RPMI7951 (cell line): ENCODE data around the gene CELA1.

DNA sequence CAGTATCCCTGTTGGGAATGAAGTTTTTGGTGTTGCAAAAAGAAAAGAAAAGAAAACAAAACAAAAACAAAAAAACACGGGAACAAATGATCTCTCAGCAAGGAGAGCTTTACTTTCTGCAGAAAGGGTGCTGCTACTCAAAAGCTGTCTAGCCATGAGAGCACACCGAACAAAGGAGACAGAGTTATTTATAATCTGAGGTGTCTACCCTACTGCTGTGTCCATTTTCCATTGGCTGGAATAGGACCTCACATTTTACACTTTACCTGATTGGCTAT, 2.9 kb upstream of the CERS5 start:
- RAMPAGE, long total RNA: no peak

DNA sequence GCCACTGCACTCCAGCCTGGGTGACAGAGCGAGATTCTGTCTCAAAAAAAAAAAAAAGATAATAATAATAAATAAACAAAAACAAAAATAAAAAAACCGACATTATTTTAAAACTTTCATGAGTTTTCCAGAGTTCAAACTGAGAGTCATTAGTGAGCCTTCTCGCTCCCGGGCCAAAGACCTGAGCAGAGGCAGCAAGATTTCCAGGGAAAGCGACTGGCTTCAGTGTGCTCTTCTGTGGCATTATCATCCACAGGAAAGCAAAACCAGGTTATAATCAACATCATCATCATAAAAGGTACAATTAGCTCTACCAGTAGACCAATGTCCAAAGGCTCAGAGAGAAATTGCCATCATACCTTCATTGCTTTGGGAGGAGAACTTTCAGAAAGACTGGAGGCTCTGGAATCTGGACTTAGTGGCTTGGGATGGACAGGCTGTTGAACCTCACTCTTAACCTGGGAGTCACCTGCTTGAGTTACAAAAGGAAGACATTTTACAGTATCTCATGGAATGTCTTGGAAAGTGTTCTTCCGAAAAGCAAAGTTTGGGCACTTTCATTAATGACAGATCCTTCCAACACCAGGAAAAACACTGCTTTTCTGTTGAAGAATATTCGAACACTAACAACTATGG, 25.0 kb upstream of the CERS5 start:
- RAMPAGE, long total RNA: no peak

DNA sequence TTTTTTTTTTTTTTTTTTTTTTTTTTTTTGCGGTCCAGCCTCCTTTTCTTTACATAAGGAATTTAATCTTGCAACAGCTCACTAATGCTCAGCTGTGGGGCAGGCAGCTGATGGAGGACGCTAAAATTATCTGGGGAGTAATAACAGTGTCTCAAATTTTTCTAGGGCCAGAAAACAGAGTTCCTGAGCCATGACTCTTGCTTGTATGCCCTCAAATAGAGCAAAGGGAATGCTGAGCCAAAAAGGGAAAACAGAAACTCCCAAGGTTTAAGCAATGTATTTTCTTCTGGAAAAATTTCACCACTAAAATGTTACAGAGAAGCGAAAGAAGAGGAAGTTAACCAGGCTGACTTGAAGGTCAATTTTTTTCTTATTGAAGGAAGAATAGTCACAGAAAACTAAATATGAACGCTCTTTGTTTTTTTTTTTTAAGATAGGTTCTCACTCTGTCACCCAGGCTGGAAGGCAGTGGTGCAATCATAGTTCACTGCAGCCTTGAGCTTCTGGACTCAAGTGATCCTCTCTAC, 41.3 kb downstream of the LIMA1 start:
- RAMPAGE, long total RNA: no peak

- RAMPAGE, long total RNA: no peak
Measured at GRCh38 chr12:50277138-50277868, 6.0 kb downstream of the LIMA1 start.

GRCh38 chr12:50475502-50475987, 29.2 kb upstream of the DIP2B start:
- RAMPAGE, long total RNA: no peak

- RAMPAGE, long total RNA: no peak
Measured at GRCh38 chr12:50621954-50622195, 117.1 kb downstream of the DIP2B start.

- RAMPAGE, long total RNA: no peak
Measured at GRCh38 chr12:50625130-50625431, 120.3 kb downstream of the DIP2B start.

GRCh38 chr12:50923731-50924195, 1.1 kb upstream of the METTL7A start:
- RAMPAGE, long total RNA: no peak

- RAMPAGE, long total RNA: no peak
Measured at GRCh38 chr12:50933623-50934099, 8.8 kb downstream of the METTL7A start.

- RAMPAGE, long total RNA: no peak
Measured at GRCh38 chr12:51023375-51024061, 2.7 kb downstream of the SLC11A2 start.

GRCh38 chr12:51240523-51241768, 2.3 kb downstream of the DAZAP2 start:
- RAMPAGE, long total RNA: no peak

DNA sequence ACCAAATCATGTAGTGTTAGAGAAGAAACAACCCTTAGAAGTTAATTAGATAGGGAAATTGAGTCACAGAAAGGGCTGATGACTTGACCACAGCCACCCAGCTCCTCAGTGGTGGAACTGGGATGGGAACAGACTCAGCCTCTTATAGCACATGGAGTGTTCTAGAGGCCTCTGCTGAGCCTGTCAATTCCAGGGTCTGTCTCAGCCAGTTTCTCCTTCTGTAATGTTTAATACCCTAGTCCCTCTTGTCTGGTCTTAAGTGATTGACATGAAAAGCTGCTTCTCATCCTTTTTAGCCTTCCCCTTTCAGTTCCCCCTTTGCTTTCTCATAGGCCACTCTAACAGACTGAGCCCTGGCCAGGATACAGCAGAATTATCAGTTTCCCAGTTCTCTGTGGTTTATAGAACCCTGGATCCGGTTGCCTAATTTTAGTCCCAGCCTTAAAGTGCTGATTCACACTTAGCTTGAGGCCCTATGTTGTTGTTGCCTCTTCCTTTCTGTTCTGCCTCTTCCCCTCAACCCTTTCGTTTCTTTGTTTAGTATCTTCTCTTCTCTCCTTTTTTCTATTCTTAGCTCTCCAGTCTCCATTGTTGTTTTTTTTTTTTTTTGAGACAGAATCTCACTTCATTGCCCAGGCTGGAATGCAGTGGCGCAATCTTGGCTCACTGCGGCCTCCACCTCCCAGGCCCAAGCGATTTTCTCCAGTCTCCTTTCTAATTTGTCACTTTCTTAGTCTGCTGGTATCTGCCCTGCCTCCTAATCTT, 2.8 kb upstream of the BIN2 start:
- RAMPAGE, long total RNA: no peak

- RAMPAGE, long total RNA: no peak
Measured at GRCh38 chr12:51334824-51335410, 10.9 kb upstream of the BIN2 start.

- RAMPAGE, long total RNA: no peak
Measured at GRCh38 chr12:51346443-51347051, at the start of gene CELA1. TSS of gene CELA1 (minus strand) at chr12:51346679.

- RAMPAGE, long total RNA: no peak
Measured at GRCh38 chr12:51368515-51369651, 22.3 kb downstream of the GALNT6 start.

- RAMPAGE, long total RNA: no peak
Measured at GRCh38 chr12:51381145-51381696, 10.0 kb downstream of the GALNT6 start.

GRCh38 chr12:51399724-51400247, 8.6 kb upstream of the GALNT6 start:
- RAMPAGE, long total RNA: no peak

DNA sequence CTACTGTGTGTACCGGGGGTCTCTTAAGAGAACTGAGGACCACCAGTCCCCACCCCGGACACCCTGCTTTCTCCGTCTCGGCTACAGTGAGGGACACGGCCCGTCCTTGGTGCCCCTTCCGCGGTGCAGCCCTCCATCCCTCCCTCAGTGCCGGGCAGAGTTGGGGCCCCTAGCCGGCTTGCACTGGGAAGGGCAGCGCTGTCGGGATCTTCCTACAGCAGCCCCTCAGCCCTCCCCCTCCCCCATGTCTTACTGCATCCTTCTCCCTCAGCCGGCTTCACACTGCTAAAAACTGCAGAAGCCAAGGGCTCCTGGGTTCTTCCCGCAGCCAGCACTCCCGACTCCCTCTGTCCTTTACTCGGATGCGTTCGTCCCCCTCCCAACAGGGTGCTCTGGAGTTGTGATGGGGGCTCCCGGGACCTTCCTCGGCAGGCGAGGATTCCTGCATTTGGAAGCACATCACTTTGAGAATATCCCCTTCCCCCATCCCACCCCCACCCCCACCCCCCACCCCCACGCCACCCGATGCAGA, 592 bp downstream of the SCN8A start:
- RAMPAGE, long total RNA: no peak

- RAMPAGE, long total RNA: no peak
Measured at GRCh38 chr12:51847773-51848258, 702 bp downstream of the FIGNL2 start.

DNA sequence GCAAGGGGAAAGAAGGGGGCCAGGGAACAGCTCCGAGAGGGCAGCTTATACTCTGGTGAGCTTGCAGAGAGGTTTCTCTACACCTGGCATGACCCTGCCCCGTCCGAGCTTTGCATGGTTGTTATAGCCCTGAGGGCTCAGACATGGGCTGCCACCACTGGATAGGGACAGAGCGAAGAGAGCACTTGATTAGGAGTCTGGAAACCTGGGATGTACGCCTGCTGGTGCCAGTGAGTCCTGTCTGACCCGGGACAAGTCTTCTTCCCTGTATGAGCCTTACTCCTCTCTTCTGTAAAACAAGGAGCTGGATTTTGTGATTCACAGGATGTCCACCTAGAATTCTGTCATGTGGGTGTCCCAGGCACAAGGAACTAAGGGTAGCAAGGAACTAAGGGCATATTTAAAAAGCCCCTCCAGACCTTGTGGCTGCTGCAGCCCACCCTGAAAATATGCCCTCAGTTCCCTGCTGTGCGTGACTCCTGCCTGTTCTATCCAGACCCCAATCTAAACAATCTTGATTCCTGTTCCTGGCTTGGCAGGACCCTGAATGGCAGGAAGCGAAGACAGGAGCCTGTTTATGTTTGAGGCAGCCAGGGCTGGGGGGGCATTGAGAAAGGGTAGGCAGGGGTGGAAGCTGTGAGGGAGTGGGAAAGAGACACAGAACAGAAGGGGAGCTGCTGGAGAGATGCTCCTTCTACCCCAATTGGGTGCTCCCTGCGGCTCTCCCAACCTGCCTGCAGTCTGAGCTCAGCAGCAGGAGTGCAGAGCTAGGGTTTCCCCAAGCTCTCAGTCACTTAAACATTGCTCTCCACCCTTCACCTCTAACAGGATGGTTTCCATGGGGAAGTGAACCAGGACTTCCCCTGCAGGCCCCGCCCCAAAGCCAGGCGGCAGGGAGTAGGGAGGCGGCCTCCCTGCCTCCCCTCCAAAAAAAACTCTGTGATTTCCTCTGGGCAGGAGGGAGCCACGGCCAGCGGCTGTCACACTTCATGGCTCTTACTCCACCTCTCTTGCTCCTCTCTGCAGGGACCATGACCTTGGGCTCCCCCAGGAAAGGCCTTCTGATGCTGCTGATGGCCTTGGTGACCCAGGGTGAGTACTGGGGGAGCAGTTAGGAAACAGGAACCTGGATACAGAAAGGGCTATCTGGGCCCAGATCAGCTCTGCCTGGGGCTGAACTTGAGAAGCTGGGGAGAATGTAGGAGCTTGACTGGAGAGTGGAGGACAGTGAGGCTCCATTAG, 4.6 kb downstream of the ACVRL1 start:
- RAMPAGE, long total RNA: no peak